Metastatic Breast Carcinoma in the Ovary (tissue), 3 donors: ENCODE measurements around the genes HSFY2, EIF1AY, PRY and DAZ4.

GRCh38 chrY:2835004-2835499, 6.3 kb upstream of the RPS4Y1 start:
- PRO-cap, 3 experiments = peak in 1 of 3 experiments; most common minus-strand start chrY:2835296 (in 1)

GRCh38 chrY:6909828-6910265, 650 bp upstream of the TBL1Y start:
- PRO-cap, 3 experiments = no peak in any of the 3 experiments

GRCh38 chrY:10092969-10093363, 565.3 kb downstream of the TSPY10 start:
- PRO-cap, 3 experiments = no peak in any of the 3 experiments

GRCh38 chrY:10832477-10832764, 1304.7 kb downstream of the TSPY10 start:
- PRO-cap, 3 experiments = peak in 2 of 3 experiments; most common minus-strand start chrY:10832683 (in 2)

DNA sequence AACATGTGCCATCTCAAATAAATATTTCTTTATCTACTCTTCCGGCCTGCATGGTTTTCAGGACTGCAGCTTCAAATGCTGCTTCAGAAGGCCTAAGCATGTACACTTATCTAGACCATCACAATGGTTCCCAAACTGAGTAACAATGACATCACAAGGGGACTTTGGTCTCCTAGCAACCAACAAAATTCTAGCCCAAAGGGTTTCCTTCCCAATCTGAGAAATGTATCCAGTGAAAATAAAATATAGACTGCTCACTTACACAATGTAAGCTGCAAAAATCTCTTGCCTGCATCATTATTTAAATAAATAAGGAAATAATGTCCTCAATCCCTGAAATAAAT, at the start of gene HSFY2:
Gene HSFY2 (minus strand): TSS at position 129 of the 344 bp plus-strand sequence.
- PRO-cap, 3 experiments = no peak in any of the 3 experiments

DNA sequence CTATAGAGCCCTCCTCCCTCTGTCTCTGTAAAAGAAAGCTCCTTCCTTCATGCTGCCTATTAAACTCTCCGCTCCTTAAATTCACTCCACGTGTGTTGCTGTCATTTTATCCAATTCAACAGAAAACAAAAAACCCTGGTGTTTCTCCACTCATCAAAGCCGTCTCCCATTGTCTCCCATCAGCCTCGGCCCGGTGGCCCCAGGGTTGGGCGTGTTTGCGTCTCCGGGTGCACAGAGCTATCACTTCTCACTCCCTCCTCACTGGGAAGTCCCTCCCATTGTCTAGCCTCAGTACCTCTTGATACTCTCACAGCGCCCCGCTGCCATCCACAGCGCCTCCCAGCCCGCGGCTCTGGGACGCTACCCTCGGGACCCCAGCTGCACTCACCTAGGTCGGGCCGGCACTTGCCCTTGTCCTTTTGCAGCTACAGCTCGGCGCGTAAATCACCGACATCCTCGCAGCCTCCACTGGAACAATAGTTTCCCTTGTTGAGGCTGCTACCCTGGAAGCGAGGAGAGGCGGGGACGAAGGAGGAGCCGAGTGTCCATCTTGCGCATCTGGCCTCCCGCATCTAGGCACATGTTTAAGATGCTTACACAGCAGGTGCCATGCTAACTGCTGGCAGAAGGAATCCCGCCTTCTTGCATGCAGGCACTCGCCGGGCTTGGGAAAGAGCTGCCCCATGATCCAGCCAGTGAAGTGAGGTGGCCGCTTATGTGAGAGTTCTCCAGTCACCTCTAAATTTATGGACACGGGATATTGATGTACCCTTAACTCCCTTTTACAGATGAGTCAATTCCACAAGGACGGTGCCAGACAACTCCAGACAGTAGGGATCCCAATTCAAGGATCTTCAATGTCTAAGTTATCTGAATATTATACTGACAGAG, 269.5 kb upstream of the HSFY2 start:
- PRO-cap, 3 experiments = no peak in any of the 3 experiments

DNA sequence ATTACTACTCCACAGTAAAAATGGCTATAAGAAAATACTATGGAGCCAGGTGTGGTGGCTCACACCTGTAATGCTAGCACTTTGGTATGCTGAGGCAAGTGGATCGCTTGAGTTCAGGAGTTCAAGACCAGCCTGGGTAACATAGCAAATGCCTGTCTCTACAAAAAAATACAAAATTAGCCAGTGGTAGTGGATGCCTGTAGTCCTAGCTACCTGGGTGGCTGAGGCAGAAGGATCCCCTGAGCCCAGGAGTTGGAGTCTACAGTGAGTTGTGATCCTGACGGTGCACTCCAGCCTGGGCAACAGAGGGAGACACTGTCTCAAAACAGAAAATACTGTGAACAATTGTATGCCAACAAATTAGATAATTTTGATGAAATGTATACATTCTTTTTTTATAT, 136.6 kb downstream of the KDM5D start:
- PRO-cap, 3 experiments = no peak in any of the 3 experiments

DNA sequence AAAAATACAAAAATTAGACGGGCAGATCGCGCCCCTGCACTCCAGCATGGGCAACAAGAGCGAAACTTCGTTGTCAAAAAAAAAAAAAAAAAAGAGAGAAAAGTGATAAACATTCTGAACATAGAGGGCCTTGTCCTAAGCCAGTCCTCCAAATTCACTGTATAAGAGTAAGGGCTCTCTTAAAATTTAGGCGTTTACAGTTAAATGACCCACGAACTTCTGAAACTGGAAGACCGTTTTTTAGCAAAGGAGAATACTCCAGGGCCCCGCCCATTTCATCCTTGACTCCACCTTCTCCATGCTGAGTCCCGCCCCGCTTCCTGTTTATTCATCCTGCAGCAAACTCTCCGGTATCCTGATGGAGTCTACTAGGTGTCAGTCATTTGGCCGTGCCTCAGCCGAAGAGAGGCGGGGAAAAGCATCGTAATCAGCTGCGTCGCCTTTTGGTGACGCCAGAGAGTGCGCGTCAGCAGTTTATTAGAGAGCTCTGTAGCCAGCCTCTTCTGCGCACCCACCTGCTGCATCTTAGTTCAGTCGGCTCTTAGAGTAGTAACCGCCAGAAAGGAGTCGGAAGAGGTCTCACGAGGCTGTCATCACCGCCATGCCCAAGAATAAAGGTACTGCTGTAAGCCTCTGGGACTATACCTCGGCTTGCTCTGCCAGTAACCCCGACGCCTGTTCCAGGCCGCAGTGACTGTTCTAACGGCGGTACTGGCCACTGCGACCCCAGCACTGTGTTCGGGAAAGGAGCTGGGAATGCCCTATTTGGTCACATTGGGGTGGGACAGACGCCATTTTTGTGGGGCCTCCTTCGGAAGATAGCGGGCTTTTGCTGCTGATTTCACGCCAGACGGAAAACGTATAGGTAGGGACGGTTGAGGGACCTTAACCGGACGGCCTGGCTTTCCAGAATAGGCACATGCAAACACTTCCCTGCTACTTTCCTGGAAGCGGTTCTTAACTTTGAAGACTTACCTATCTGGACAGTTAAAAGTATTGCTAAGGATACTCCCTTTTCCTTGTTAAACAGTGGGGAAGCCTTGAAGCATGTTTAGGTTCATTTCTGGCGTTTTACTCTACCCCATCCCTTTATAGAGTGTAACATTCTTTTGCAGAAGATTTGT, at the start of gene EIF1AY:
Gene EIF1AY (plus strand): TSS at position 506 of the 1,124 bp plus-strand sequence.
- PRO-cap, 3 experiments = no peak in any of the 3 experiments

GRCh38 chrY:22490146-22490659, at the start of gene PRY:
PRY (plus strand) TSS chrY:22490397.
- PRO-cap, 3 experiments = no peak in any of the 3 experiments

GRCh38 chrY:24833522-24834121, at the start of gene DAZ4:
DAZ4 (plus strand) TSS chrY:24833919.
- PRO-cap, 3 experiments = no peak in any of the 3 experiments